Skeletal muscle satellite cell (primary cell): ENCODE data around the genes KCTD15, GPI and GRAMD1A.

- CAGE, long polyA plus RNA = no peak
These were observed 6.2 kb downstream of the CEBPA start for GRCh38 chr19:33296085-33296579.

GRCh38 chr19:33396891-33397776, 23.6 kb downstream of the CEBPG start:
- CAGE, long polyA plus RNA = no peak

- CAGE, long polyA plus RNA = no peak
These were observed 48.9 kb downstream of the CEBPG start for GRCh38 chr19:33422288-33422894.

- CAGE, long polyA plus RNA = no peak
These were observed 31.3 kb upstream of the PEPD start for GRCh38 chr19:33552805-33553296.

GRCh38 chr19:33795692-33796211, 918 bp upstream of the KCTD15 start:
- CAGE, long polyA plus RNA = no peak

GRCh38 chr19:33796774-33797210, at the start of gene KCTD15:
Gene KCTD15 (plus strand): TSS chr19:33796870.
- CAGE, long polyA plus RNA = no peak

DNA sequence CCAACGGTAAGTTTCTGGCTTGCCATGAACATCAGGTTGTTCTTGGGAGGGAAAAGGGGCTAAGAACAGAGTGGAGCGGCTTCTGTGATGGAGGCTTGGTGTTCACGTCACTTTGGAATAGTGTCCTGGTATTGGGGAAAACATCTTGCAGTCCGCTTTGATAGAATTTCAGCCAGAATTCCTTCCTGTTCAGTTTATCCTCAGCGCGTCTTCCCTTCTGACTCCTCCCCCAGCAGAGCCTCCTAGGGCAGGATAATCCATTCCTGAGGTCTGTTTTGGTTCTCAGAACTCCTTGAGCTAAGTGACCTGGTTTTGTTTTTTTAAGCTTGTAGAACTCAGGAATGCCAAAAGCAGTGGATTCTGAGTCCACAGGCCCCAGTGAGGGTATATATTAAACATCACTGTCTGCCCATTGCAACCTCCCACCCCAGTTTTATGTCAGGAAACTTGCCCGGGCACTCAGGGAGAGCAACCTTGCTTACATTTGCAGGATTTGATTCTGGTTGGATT, 2.1 kb downstream of the KCTD15 start:
- CAGE, long polyA plus RNA = no peak

GRCh38 chr19:33813182-33813790, 16.6 kb downstream of the KCTD15 start:
- CAGE, long polyA plus RNA = no peak

DNA sequence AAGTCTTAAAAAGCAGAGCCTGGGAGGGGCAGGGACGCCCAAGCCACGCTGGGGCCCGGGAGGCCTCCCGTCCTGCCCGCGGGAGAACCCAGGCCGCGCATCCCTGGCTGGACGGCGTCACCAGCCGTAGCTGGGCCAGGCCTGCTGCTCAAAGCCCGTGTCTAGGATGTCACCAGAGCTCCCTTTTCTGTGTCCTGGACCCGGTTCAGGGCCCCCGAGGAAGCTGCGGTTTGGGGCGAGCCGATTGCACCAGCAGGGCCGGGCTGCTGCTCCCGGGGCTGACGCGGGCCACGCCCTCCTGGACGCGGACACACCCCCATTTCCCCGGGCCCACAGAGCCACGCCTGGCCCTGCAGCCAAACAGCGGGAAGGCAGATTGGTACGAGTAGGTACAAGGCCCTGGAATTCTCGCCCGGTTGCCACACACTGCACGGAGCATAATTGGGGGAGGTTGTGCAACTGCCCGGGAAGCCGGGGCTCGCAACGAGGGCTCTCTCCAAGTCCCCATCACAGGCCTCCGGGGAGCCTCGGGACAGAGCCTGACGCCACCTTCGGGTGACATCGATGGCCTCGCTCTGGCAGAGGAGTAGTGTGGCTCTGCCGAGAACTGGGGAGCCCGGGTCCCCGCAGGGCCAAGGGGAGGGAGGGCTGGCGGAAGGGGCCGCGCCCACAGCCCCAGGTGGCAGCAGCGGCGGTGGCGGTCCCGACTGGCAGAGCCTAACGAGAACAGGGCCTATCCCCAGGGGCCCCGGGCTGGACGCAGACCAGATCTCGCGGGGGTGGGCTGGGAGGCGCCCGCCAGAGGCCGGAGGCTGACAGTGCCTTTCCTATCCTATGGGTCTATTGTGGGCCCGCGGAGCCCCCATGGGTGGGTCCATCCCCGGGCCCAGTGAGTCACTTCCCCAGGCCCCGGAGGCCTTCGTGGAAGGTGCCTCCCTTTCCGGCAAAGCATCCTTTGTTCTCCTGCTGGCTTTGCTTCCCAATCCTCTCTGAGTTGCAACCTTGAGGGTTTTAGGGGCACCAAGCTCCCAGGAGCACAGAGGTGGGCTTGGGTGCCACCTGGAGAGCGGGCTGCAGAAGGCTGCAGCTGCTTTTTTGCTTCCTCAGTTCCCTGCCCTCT, 23.5 kb downstream of the KCTD15 start:
- CAGE, long polyA plus RNA = no peak

DNA sequence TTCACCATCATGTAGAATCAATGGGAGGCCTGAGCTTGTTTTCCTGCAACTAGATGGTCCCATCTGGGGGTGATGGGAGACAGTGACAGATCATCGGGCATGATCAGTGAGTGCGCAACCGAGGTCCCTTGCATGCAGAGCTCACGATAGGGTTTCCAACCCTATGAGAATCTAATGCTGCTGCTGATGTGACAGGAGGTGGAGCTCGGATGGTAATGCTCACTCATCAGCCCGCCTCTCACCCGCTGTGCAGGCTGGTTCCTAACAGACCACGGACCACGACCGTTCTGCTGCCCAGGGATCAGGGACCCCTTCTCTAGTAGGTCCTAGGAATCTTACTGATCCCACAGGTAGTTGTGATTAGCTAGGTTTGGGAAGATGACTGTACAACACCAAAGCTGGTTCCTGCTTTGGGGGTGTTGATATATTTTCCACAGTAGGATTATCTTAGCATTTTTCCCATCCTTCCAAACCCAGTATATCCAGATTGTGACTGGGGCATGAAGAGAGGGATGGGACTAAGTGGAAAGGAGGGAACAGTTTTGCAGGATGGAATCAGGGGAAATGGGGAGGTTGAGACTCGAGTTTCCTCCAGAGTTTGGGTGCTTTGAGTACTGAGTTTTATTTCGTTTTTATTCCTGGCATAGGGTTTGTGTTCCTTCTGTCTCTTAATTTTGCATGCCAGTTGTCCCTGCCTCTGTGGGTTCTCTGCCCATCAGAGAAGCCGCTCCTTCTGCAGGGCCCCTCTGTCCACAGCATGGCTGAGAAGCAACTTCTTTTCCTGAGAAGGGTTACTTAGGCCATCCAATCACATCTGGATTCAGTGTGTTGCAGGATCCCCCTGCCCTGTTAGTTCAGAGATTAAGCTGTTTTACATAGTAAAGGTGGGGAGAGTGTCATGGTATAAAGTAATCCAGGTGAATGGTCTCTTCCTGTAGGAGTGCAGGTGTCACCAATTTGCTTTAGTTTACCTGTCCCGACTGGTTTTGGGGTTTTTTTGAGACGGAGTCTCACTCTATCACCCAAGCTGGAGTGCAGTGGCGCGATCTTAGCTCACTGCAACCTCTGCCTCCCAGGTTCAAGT, 23.2 kb upstream of the GARRE1 start:
- CAGE, long polyA plus RNA = no peak

GRCh38 chr19:34310205-34311023, 54.6 kb upstream of the GPI start:
- CAGE, long polyA plus RNA = no peak

- CAGE, long polyA plus RNA = start-site peak on the plus strand at chr19:34365186-34365248, 281 and 324 reads in 2 replicates
These were observed at the start of gene GPI for GRCh38 chr19:34364705-34365494. Gene GPI (plus strand): TSS chr19:34365196.

DNA sequence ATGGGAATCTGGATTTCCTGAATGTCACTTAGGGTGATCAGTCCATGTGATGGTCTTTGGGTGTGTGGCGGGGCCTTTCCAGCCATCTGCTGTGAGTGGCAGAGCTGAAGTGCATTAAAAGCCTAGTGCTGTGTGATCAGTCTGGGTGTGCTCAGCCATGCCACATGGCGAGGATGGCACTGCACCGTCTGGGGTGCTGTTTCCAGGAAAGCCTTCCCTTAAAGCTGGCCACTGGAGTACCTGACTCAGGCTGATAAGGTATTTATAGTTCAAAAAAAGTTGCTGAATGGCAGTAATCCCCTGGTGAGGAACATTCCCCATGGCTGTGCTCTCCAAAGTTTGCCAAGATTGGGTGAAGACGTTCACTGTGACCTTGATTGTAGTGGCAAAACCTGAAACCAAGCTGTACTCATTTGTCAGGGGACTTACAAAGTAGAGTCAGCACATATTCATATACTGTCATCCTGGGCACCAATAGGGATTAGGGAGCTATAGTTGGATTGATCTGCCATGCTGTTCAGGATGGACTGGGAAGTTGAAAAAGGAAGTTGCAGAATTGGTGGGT, 6.0 kb downstream of the GPI start:
- CAGE, long polyA plus RNA = no peak

GRCh38 chr19:34675664-34676264, 1.2 kb downstream of the SCGB2B2 start:
- CAGE, long polyA plus RNA = no peak

- CAGE, long polyA plus RNA = no peak
These were observed 296 bp downstream of the SCGB2B2 start for GRCh38 chr19:34676576-34677150.

GRCh38 chr19:34838595-34839288, 65.7 kb upstream of the ZNF599 start:
- CAGE, long polyA plus RNA = no peak

DNA sequence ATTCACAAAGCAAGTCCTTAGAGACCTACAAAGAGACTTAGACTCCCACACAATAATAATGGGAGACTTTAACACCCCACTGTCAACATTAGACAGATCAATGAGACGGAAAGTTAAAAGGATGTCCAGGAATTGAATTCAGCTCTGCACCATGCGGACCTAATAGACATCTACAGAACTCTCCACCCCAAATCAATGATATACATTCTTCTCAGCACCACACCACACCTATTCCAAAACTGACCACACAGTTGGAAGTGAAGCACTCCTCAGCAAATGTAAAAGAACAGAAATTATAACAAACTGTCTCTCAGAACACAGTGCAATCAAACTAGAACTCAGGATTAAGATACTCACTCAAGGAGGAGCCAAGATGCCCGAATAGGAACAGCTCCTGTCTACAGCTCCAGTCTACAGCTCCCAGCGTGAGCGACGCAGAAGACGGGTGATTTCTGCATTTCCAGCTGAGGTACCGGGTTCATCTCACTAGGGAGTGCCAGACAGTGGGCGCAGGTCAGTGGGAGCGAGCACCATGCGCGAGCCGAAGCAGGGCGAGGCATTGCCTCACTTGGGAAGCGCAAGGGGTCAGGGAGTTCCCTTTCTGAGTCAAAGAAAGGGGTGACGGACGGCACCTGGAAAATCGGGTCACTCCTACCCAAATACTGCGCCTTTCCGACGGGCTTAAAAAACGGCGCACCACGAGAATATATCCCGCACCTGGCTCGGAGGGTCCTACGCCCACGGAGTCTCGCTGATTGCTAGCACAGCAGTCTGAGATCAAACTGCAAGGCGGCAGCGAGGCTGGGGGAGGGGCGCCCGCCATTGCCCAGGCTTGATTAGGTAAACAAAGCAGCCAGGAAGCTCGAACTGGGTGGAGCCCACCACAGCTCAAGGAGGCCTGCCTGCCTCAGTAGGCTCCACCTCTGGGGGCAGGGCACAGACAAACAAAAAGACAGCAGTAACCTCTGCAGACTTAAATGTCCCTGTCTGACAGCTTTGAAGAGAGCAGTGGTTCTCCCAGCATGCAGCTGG, 66.6 kb upstream of the ZNF30 start:
- CAGE, long polyA plus RNA = no peak

DNA sequence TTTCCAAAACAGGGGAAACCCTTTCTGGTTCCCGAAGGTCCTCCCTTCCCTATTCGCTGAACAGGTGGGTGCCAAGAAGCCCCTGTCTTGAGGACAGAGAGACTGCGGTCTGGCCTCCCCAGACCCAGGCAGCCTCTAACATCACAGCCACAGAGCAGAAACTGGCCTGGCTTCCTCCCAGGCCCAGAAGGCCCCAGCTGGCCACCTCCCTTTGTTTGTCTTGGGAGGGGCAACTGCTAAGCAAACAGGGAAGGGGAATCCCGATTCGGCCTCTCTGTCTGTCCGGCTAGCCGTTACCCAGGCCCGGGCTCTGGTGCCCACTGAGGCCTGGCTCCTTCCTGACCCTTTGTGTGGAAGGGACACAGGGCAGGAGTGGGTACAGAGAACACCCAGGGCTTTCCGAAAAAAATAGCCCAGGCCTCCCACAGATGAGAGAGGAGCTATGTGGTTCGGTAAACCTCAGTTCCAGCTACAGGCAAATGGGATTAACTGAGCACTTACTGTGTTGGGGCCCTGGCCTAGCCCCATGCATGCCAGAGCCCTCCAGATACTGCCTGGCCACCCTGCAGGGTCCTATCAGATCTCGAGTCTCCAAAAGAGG, 5.1 kb upstream of the GRAMD1A start:
- CAGE, long polyA plus RNA = no peak

- CAGE, long polyA plus RNA = no peak
These were observed at the start of gene GRAMD1A for GRCh38 chr19:35000066-35000851. Gene GRAMD1A (plus strand): TSS chr19:35000323.

DNA sequence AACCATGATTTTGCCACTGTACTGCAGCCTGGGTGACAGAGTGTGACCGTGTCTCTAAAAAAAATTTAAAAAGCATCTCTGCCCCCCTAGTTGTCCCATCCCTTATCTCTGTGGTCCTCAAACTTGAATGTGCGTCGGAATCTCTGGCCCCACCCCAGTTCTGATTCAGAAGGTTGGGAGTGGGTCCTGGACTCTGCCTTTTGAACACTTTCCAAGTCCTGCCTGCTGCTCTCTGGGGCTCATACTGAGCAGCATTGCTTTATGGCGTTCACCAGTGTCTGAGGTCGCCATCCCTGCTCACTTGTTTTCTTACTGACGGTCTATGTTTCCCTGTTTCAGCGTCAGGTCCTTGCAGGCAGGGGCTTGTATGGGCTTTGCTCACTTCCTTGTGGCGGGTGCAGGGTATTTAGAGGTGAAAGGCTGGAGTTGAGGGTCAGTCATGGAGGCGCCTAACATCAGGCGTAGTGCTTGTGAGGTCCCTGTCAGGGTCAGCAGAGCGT, 4.2 kb downstream of the GRAMD1A start:
- CAGE, long polyA plus RNA = no peak